Jurkat, Clone E6-1 (cell line): Measurements from ENCODE around the genes STARD4, MCC and TICAM2.

- RRBS = no CpG with 5 or more reads among the region's 2 CpGs
These were observed 31.2 kb upstream of the CAMK4 start for GRCh38 chr5:111192969-111193330.

DNA sequence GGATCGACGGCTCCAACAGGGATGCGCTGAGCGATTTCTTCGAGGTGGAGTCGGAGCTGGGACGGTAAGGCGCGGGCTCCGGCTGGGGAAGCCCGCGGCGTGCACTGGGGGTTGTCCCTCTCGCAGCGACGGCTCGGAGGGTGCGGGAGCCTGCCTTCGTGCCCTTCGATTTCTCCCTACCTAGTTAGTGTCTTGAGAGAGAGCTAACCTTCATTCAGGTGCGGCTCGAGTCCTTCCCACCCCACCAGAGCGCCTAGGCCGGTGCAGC is 331 bp downstream of the CAMK4 start:
- RRBS = under 1% methylated on average over 8 of the region's 24 CpGs

GRCh38 chr5:111232510-111232929 is 8.3 kb downstream of the CAMK4 start:
- RRBS = no CpG with 5 or more reads among the region's 1 CpG

DNA sequence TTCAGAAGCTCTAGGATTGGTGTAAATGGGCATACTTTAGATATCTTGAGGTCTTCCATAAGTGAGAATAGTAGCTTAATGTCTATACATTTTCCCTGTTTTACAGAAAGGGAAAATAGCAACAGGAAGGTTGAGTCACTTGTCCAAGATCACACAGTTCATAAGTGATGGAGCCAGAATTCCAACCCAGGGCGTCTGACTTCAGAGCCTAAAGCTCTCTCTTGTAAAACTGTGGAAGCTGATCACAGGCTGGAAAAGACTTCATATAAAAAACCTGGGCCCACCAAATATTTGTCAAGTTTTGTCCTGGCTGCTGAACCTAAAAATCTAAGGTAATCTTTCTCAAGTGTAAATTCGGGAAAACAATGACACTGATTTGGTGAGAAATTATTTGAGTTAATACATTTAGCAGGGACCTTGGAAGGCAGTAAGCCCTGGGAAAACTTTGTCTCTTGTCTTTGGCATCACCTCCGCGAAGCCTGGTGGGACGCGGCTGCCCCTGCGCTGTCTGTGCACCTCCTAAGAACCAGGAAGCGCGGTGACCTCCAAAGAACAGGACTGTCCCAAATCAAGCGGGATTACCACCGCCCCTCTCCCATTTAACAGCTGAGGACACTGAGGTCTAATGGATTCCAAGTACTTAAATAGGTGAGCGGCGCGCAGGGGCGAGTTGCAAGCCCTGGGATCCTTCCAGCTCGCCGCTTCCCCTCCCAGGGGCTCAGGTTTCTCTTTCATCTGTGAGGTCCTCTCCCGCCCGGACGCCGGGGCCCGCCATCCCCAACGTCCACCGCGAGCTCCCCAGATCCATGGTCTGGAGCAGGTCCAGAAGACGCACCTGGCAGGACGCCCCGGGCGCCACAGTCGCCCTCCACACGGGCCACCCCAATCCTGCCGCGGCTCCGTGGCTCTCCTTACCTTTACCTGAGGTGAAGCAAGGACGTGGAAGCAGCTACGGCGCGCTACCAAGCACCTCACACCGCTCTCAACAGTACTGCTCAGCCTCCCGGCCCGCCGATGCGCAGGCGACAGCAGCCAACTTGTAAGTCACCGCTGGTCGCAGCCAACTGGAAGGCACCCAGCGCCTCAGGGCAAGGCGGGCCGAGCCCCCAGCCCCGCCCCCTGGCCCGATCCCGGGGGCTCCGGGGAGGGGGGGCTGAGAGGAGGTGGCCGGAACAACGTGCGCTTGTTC is at the start of gene STARD4:
Gene STARD4, minus strand, starts transcription at position 1,066 of the 1,189 bp plus-strand sequence.
- RRBS = 2% methylated on average over 8 of the region's 56 CpGs

GRCh38 chr5:111512659-111513643 is 616 bp upstream of the STARD4 start:
- RRBS = no CpG with 5 or more reads among the region's 28 CpGs

GRCh38 chr5:112286807-112287519 is 132.1 kb downstream of the EPB41L4A start:
- RRBS = no CpG with 5 or more reads among the region's 5 CpGs

GRCh38 chr5:112417866-112418384 is 1.2 kb downstream of the EPB41L4A start:
- RRBS = no CpG with 5 or more reads among the region's 15 CpGs

DNA sequence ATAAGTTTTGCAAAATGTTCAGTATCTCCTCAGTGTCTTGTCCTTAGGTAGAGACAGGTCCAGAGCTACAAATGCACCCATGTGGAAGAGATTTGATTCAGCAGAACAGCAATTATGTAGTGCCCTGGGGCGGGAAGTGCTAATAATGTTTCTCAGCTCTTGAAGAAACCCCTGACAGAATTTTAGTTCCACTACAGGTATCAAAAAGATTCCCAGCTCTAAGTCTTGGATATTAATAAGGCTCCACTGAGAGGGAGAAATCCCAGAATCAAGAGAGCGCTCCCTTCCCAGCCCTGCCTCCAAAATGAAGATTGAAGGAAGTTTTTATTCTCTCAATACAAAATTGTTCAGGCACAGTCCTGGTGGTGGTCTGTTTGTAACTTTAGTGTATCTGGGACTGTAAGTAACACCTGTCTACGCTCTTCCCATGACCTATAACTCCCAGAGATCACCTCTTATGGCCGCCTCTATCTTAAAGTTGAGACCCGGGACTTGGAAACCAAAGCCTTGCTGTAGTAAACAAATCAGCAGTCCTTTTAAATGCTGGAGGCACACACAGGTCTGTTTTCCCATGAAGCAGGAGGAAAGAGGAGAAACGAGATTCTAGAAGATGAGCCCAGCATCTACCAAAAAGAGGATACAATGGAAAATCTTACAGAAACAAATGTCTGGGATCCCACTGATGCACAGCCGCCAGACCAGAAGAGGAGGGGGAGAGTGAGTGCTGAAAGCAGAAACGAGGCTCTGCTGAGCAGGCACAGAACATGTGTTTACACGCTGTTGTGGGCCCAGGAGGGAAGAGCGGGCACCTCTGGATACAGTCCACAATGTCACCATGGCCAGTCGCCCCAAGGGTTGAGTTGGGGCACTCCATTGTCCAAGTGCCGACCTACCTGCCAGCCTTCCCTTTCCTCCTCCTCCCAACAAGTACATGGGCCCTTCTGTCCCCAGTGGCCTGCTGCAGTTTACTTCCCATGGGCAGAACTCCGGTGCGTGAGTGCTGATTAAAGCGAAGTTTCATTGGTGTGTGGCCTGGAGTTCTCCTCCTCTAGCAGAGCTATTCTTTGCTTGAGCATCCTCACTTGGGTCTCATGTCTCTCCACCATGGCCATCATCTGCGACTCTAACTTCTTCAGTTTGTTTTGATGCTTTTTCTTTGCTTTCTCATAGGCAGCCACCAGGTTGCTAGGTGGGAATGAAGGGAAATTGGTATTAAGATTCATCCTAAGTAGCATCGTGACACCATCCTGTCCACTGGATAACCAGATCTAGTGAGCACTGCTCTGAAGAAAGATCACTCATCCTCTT is 50.2 kb downstream of the DCP2 start:
- RRBS = no CpG with 5 or more reads among the region's 17 CpGs

- RRBS = no CpG with 5 or more reads among the region's 14 CpGs
These were observed 91.4 kb downstream of the DCP2 start for GRCh38 chr5:113067941-113068412.

DNA sequence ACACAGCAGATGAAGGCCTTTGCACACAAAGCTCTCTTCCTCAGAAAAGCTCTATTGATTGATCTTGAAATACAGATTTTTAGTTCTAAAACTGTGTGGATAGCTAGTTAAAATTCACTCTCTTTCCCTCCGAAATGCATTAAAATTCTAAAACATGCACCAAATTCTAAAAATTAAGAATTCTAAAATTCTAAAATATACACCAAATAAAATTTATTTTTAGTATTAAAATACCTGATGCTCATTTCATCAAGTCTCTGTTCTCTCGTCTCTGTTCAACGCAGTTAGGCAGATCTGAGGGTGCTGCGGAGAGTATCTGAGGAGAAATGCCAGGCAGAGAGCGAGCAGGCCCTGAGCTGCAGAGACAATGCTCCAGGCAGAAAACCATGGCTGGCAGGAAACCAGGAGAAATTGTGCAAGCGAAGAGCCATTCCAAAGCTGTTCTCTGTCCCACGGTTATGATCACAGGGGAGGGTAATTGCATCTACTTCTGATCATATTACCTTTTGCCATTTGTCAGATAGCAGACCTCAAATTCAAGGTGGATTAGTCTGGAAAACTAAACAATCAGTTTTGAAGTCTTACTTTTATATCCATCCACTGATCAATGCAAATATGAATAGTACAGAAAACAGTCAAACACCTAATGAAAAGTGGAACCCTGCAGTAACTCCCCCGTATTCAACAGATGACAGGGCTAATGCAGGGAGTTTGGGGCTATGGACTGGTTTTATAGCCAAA is 227.9 kb downstream of the DCP2 start:
- RRBS = no CpG with 5 or more reads among the region's 8 CpGs

GRCh38 chr5:113218196-113218507 is 216.6 kb downstream of the TSSK1B start:
- RRBS = no CpG with 5 or more reads among the region's 7 CpGs

GRCh38 chr5:113487754-113488996 is at the start of gene MCC:
Gene MCC, minus strand, starts transcription at chr5:113488453.
- RRBS = 57% methylated on average over 9 of the region's 101 CpGs

DNA sequence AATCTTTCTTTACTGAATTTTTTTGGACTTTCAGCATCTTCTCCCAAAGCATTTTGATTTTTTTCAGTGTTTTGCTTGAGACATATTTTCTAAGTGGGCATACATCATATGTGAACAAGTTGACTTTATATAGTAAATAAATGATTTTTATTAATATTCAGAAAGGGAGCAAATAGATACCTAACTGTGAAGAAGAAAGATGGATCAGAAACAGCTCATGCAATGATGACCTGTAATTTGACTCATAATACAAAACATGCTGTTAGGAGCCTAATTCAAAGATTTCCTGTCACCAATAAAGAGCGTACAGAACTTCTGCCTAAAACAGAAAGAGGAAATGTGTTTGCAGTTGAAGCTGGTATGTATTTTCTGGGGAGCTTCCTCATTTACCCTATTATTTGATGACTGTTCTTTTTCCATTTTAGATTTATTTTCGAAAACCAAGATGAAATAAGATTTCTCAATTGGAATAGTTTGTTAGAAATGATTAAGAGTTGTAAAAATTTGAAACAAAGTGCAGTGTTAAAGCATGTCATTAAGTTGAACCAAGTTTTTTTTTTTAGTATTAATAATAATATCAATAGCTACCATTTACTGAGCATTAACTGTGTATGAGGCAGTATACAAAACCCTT is 11.4 kb downstream of the YTHDC2 start:
- RRBS = no CpG with 5 or more reads among the region's 2 CpGs

DNA sequence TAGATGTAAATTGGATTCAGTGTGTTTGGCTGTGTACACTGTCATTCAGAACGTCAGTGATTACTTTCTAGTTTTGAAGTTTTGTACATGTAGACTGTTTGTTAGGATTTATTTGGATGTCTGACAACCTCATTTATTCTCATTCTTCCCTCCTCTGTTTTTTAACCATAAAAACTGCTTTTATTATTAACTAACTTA is 31.4 kb downstream of the KCNN2 start:
- RRBS = no CpG with 5 or more reads among the region's 1 CpG

DNA sequence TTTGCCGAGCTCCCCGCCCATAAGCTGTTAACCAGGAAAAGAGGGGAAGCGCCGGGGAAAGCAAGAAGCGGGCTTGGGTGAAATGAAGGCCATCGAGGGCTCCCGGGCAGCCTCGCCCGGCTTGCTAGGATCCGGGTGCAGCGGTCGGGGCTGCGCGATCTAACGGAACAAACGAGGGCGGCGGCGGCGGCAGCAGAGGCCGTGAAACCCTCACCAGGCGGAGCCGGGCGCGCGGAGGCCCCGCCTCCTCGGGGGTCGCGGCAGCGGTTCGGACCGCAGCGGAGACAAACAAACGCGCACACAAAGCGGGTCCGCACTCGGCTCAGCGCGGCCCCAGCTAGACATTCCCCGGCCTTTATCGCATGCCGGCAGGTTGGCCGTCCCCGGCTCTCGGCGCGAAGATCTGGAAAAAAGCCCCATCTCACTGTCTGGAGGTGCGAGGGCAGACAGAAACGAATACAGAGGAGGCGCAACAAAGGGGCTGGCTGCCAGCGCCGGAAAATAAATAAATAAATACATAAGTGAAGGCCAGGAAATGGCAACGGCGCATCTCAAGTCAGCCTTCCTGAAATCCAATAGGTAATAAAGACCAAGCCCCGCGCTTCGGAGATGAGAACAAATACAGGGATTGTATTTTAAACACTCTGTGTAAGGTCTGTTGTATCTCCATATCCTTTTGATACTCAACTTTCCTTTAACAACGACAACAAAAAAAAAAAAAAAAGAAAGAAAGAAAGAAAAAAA is 10.6 kb upstream of the TRIM36 start:
- RRBS = 6% methylated on average over 13 of the region's 60 CpGs

GRCh38 chr5:115601559-115602630 is at the start of gene TICAM2:
Gene TICAM2, minus strand, starts transcription at chr5:115602479.
- RRBS = 90% methylated on average over 7 of the region's 72 CpGs

- RRBS = no CpG with 5 or more reads among the region's 4 CpGs
These were observed 94.5 kb downstream of the COMMD10 start for GRCh38 chr5:116179299-116179764.

DNA sequence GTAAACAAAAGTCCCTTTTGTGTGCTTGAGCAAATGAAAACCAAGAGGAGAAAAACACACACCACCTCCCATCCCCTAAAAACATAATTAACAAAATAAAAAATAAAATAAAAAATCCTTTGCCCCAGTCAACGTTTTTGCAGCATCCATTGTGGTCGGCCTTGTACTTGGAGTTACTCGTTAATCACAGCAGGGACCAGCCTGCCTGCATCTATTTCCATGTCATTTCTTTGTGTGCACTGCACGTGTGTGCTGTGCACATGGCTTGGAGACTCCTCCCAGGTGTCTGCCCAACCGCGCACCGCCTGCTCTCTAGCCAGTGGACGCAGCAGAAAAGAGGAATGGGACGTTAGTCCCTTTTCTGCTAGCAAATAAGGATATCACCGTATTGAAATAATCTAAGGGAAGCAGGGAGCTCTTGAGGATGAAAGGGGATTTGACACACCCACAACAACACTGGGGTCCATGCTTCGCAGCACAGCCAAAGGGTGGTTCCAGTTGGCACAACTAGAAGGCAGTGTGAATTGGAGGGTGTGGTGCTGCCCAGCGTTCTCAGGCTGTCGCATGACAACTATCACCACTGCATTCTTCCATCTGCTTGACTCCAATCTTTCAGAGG is 129.9 kb downstream of the SEMA6A start:
- RRBS = no CpG with 5 or more reads among the region's 13 CpGs

DNA sequence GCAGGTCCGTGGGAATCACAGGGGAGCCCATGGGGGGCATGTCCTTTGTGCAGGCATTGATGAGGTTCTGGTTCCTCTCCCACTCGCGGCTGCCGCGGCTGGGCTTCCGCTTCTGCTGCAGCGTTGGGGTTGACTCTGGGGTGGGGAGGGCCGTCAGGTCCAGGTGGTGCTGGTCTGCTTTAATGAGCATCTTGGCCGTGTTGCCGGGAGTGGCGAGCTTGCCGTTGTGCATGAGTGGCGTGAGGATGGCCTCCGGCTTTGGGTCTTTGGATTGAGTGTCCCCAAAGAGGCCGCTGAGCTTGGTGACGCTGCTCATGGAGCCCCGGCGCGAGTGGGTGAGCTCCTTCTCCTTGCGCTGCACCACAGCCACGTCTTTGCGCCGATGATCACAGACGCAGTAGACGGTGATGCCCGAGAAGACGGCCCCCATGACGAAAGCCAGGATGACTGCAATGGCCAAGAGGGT is 127.3 kb downstream of the SEMA6A start:
- RRBS = 84% methylated on average over 8 of the region's 28 CpGs

GRCh38 chr5:116542626-116543092 is 32.0 kb downstream of the SEMA6A start:
- RRBS = no CpG with 5 or more reads among the region's 3 CpGs